ENCODE measurements around the gene AEBP2.

GRCh38 chr12:19369460-19370150 is 69.7 kb upstream of the AEBP2 start:
- PRO-cap: no peak

GRCh38 chr12:19439403-19440103 is at the start of gene AEBP2:
TSS of gene AEBP2 (plus strand) at chr12:19439492.
- PRO-cap: bidirectional peak, plus-strand start at chr12:19439492, minus-strand start at chr12:19439498; bidirectional peak, plus-strand start at chr12:19439721, minus-strand start at chr12:19439611

DNA sequence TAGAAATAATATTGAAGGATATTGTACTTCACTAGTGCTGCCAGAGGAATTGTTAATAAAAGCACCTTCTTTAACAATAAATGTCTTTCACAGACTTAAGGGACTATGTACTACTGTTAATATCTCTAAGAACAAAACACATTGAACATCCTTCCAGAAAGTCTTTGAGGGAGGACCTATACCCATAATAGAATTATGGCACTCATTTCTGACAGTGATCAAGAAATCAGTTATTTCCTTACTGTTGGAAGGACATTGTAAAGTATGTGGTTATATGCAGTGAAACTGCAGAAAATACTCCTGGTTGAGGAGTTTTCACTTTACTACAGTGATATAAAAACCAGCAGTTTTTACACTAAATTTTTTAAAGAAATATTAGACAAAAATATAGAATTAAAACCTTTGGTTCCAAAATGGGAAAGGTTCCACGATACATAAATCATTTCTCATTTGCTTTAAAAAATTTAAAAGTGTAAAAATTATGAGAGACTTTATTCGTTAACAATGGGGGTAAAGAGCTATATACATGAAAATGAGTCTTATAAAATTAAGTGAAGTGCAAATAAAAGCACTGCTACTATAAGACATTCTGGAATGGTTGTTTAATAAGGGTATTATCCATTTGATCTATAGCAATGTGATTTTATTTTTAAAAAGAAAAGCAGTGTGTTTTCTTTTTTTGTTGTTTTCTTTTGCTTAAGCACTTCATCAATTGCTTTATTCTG is 80.2 kb downstream of the AEBP2 start:
- PRO-cap: no peak

DNA sequence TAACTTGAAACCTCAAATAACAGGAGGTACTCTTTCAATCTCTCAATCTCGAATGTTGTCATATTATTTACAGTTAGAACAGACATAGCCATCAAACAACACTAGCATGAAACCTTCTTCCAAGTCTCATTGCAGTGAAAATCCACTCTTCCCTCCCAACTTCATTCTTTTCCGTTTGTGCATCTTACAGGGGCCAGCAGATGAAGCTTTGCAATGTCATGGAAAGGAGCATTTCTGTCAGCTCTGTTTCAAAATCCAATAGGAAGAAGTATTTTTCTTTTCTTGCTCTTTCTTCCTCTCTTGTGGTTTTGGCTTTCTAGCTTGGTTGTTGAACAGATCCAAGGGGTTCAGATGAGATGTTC is 416.5 kb downstream of the AEBP2 start:
- PRO-cap: no peak

DNA sequence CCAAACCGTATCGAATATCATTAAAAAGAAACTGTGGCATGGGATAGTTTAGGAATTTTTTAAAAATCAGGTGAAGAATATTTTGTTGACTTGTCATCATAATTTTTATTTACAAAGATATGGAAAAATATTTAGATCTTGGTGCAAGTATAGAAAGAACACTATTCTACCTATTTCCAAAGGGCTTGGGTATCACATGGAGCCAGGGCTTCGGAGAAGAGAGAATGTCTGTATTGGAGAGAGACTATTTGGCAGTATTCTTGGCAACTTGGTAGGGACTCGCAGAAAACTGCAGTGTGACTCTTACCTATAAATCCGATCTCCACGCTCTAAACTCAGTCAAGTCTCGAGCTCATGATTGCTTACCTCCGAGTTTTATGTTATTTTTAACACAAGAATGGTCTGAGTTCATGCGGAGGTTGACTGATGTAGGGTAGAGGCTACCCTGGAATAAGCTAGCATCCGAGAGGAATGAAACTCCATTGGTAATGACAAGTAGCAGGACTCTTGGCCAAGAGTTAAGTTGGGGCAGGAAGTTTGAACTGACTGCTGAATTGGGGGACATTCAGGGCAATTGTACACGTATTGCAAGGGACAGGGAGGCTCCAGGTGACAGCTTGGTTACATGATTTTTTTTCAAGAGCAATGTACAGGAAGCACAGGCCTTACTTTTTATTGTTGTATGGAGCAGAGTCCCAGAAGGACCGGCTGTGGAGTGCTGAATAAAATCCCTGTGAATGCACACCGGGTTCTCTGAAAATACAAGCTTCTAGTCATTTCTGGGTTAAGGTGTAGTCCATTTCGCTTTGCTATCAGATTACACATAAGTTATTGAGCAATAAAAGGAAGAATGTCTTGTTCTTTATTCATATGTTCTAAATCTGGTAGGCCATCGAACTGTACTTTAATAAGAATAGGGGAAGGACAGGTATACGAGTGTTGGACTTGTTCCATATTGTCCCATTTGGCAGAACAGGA is 52.0 kb downstream of the PDE3A start:
- PRO-cap: no peak

- PRO-cap: no peak
Observed at GRCh38 chr12:20577737-20578470, 117.2 kb upstream of the SLCO1C1 start.

DNA sequence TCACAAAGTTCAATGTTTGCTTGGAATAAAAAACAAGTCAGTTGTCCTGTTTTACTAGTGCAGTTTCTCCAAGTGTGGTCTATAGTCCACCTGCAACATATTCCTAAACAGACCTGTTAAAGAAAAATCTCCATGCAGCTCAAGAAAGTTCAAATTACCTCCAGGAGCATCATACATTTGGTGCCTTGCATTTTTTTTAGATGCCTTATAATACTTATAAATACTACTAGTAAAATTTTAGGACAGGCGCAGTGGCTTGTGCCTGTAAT is 16.5 kb upstream of the SLCO1A2 start:
- PRO-cap: no peak

DNA sequence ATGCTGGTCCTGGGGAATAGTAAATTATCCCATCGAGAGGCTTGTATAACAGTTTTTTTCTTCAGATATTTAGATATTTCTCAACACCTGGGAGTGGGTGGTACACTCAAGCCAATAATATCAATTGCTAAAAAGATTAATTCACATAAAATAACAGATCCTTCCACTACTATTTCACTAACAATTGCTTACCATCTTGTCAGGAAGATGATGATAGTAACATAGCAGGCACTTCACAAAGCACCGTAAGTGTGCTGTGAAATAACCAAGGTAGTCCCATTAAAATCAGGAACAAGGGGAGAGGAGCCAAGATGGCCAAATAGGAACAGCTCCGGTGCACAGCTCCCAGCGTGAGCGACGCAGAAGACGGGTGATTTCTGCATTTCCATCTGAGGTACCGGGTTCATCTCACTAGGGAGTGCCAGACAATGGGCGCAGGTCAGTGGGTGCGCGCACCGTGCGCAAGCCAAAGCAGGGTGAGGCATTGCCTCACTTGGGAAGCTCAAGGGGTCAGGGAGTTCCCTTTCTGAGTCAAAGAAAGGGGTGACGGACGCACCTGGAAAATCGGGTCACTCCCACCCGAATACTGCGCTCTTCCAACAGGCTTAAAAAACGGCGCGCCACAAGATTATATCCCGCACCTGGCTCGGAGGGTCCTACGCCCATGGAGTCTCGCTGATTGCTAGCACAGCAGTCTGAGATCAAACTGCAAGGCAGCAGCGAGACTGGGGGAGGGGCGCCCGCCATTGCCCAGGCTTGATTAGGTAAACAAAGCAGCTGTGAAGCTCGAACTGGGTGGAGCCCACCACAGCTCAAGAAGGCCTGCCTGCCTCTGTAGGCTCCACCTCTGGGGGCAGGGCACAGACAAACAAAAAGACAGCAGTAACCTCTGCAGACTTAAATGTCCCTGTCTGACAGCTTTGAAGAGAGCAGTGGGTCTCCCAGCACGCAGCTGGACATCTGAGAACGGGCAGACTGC is 22.3 kb downstream of the IAPP start:
- PRO-cap: no peak

DNA sequence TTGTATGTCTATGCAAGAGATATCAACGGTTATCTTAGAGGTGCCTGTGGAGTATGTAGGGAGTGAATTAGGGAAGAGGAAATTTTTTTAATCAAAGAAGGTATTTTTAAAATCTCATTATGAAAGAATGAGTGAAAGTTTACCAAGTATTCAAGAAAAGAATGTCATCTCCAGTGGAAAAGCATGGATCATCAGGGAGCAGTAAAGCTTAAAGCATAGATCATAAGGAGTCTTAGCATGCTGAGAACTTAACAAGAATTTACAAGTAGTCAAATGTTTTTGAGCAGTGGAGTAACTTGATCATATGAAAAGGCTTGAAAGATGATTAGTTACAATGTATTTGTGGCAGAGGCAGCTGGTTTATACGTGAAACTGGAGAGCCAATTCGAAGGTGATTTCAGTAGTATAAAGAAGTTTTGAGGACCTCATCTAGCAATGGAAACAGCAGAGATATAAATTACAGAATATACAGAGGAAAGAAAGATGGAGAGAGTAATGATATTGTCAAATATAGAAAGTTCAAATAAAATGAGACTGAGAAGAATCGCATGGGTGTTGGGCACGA is 1.6 kb downstream of the PYROXD1 start:
- PRO-cap: no peak

- PRO-cap: unidirectional peak, plus-strand start at chr12:21657024; unidirectional peak, plus-strand start at chr12:21657053
Observed at GRCh38 chr12:21656644-21657232, 904 bp downstream of the LDHB start.

DNA sequence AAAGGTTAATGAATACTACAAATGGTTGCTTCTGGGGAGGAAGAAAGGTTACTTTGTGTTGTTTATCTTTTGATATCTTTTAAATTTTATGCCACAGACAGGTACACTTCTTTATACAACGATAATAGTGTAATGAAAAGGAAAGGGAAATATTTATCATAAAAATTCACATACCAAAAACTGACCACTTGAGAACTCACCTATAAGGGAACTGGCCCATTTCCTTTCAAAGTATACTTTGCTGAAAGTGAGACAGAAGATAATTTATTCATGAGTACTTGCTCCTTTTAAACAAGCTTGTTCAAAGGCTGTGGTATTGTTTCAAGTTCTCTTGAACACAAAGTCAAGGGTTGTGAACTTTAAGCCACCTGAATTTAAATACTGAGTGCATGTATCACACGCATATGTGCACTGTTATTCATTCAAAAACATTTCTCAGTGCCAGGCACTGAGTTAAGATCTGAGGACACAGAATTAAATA is 19.0 kb upstream of the LDHB start:
- PRO-cap: no peak

GRCh38 chr12:21828032-21828699 is 53.7 kb upstream of the KCNJ8 start:
- PRO-cap: no peak

GRCh38 chr12:22054944-22055653 is 9.1 kb downstream of the CMAS start:
- PRO-cap: no peak

DNA sequence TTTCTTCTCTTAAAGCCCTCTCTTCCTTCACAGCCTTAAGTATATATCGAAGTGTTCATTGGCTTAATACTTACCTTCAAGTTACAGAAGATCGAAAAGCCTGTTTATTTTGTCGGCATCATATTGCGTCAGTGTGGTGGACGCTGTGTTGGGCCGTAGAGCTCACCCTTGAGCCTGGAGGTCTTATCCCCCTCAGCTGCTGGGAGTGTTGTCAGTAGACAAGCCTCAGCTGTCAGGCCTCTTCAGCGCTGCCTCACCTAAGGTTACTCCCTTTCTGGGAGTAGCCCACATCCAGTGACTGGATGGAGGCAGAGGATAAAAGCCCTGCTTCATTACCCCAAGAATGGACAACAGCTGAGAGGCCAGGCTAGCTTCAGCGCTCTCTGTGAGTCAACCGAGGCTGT is 36.3 kb downstream of the CMAS start:
- PRO-cap: no peak

- PRO-cap: no peak
Observed at GRCh38 chr12:22541404-22542357, 2.7 kb downstream of the C2CD5 start.

GRCh38 chr12:22637225-22638189 is 12.5 kb downstream of the ETNK1 start:
- PRO-cap: no peak

GRCh38 chr12:22743746-22744185 is 118.8 kb downstream of the ETNK1 start:
- PRO-cap: no peak

DNA sequence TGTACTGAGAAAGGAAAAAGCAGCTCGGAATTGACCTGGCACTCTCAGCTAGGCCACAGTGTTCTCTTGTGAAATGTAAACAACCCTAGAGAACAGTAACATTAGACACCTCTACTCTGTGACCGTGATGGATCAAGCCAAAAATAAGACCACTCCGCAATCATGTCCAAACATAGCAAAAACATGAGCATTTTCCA is 135.3 kb downstream of the ETNK1 start:
- PRO-cap: no peak

DNA sequence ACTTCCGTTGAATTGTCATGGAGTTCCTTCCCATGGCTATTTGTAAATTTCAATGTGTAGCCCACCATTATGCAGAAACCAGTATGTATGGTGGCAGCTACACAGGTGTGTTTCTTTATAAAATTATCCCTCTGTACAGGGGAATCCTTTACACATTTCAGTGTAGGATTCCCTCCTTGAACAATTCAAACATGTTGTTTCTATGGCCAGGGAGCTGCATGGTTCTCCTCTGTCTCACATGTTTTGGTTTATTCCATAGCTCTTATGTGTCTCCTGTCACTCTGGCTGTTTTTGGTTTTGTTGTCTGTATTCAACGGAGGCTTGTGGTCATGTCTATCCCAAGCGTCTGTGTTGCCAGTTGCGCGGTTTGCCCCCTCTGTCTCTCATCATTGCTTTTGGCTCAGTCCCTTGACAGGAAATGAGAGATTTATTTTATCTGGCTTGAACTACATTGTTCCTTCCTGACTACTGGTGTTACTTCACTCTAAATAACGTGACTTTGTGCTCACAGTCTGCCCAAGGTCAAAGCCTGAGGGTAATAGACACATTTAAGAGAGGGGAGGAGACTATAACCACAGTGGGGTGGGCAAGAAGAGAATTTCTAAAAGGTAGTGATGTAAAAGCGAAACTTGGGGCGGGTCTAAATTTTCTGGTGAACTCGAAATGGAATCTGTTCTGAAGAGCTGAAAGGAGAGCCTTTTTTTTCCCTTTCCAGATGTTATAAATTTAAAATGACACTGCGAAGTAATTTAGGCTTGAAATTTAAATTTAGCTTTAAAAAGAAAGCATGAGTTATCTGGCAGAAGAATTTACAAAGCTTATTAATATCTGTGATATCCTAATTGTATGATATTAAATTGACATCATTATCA is 96.4 kb upstream of the SOX5 start:
- PRO-cap: no peak

GRCh38 chr12:24546042-24546954 is 402.6 kb downstream of the BCAT1 start:
- PRO-cap: no peak

Measured in vermiform appendix (tissue), 1 donor.